Pulmonary lymph node (tissue), 1 donor: ENCODE measurements around the genes ANKRD36B, ACTR1B, COA5 and MGAT4A.

- PRO-cap: no peak
Measured at GRCh38 chr2:96873972-96875224, 4.5 kb upstream of the SEMA4C start.

- PRO-cap: no peak
Measured at GRCh38 chr2:96885655-96886937, 16.2 kb upstream of the SEMA4C start.

DNA sequence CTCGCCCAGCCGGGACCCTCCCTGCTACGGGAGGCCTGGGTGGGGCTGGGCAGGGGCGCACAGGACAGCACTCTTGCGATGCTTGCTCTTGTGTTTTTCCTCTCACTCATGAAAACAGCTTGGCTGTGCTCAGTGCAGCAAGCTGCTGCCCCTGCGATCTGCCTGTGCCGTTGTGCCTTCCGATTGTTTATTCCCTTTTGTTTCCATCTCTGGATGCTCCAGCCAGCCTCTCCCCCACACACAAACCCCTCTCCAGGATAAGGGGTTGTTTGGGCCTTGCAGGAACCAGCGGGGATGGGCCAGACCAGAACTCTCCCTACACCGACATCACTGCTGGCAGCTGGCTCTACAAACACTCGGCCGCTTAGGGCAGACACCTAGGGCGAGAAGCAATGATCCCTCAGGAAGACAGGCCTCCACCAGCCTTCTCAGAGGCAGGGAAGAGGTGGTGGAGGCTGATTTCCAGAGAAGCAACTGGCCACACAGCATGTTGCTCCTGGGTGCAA, 26.3 kb upstream of the SEMA4C start:
- PRO-cap: no peak

- PRO-cap: unidirectional peak, minus-strand start at chr2:96924903
Measured at GRCh38 chr2:96924709-96925495, 55.0 kb upstream of the SEMA4C start.

DNA sequence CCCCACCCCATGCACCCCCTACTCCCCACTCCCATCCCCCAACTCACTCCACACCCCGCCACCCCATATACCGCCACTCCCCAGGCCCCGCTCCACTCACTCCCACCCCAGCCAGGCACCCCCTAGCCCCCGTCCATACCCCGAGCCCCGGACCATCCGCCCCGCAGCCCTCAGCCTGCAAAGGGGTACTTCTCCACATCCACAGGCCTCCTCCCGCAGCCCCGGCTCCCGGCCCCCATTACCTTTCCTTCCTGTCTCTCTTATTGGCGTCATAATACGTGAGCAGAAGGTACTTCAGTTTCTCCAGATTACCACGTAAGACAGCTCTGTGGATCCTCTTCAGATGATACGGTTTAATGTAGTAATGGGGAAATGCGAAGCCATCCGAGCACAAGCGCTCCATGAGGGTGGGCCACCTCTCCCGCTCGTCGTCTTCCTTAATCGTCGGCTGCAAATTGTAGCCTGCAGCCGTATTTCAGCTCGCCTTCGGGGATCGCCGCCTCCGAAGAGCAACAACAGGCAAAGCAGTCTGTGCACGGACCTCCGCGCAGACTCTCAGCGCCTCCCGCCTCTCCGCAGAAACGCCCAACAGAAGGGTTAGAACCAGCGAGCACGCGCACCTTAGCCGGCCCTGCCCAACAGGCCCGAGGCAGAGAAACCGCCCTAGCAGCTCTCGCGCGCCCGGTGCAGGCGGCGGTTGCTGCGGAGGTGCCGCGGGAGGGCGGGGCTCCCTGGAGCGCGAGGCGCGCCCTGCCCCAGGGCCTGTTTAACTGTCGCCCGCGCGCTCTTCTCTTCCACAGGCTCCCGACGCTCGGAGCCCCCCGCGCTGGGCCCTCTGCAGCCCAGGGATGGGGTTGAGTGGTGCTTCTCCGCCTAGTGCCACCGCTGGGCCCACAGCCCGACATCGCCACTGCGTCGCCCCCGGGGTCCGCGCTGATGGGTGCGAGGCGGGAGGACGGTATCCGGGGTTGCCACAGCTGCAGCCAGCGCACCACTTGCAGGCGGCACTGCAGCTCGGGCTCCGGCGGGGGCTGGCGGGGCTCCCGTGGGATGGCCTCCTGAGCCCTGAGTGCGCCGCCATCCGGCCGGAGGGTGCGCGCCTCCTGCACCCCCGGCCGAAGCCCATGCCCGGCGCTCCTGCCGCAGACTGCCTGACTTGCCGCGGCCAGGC, at the start of gene ANKRD36B:
Gene ANKRD36B, minus strand, starts transcription at position 595 of the 1,171 bp plus-strand sequence.
- PRO-cap: unidirectional peak, plus-strand start at position 297 of the sequence; unidirectional peak, minus-strand start at position 450 of the sequence; unidirectional peak, minus-strand start at position 555 of the sequence

DNA sequence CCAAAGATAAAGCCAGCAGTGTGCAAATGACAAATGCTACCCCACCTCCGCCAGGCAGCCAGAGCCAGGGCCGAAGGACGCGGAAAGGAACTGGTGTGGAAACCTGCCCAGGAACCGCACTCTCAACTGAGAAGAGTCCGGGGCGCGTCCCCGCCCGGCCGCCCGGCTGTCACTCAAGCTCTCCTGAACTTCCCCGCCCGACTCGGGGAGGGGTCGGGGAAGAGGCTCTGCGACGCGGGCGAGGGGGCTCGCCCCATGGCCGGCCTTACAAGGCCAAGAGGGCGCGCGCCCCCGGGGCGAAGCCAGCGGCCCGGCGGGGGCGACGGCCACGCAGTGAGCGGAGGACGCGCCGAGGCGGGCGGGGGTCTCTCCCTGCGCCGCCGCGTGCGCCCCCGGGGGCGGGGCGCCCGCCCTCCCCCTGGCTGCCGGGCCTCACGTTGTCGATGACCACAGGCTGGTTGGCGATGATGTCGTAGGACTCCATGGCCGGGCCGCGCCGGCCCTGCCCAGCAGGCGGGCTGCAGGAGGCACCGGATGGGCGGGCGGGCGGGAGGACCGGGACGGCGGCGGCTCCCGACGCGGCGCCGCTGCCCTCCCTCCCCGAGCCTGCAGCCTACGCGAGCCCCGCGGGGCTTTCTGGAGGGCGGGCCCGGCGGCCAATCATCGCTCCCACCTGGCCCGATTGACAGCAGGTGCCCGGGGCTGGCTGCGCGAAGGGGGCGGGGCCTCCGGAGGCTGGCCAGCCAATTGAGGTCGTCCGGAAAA, at the start of gene ACTR1B:
Gene ACTR1B, minus strand, starts transcription at position 638 of the 765 bp plus-strand sequence.
- PRO-cap: unidirectional peak, plus-strand start at position 61 of the sequence; bidirectional peak, plus-strand start at position 200 of the sequence, minus-strand start at position 124 of the sequence; bidirectional peak, plus-strand start outside the sequence, minus-strand start at position 608 of the sequence

- PRO-cap: no peak
Measured at GRCh38 chr2:97707468-97707892, 5.9 kb upstream of the ZAP70 start.

- PRO-cap: no peak
Measured at GRCh38 chr2:97760488-97761387, 47.4 kb downstream of the ZAP70 start.

DNA sequence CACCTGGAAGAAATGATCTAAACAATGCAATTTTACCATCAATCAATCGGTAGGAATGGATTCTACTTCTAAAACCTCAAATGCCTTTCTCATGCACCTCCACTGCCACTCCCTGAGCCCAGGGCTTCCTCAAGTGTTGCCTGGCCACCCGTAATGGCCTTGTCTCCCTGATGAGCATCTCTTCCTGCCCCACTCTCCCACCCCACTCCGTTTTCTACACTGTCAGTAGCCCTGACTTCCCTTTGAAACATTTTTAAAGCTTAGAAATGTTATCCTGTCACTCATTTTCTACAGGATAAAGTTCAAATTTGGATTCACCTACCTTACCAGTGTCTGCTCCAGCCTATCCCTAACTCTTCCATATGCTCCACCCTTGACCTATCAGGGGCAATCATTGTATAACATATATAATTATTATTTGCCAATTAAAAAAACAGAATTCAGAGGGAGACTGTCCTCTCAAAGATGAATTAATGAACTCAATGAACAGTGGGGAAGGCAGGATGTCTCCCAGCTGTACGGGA, 66.9 kb downstream of the ZAP70 start:
- PRO-cap: no peak

- PRO-cap: no peak
Measured at GRCh38 chr2:98084501-98085275, 2.3 kb upstream of the VWA3B start.

GRCh38 chr2:98277444-98277855, 68.8 kb upstream of the CNGA3 start:
- PRO-cap: no peak

- PRO-cap: no peak
Measured at GRCh38 chr2:98299155-98300082, 46.8 kb upstream of the CNGA3 start.

DNA sequence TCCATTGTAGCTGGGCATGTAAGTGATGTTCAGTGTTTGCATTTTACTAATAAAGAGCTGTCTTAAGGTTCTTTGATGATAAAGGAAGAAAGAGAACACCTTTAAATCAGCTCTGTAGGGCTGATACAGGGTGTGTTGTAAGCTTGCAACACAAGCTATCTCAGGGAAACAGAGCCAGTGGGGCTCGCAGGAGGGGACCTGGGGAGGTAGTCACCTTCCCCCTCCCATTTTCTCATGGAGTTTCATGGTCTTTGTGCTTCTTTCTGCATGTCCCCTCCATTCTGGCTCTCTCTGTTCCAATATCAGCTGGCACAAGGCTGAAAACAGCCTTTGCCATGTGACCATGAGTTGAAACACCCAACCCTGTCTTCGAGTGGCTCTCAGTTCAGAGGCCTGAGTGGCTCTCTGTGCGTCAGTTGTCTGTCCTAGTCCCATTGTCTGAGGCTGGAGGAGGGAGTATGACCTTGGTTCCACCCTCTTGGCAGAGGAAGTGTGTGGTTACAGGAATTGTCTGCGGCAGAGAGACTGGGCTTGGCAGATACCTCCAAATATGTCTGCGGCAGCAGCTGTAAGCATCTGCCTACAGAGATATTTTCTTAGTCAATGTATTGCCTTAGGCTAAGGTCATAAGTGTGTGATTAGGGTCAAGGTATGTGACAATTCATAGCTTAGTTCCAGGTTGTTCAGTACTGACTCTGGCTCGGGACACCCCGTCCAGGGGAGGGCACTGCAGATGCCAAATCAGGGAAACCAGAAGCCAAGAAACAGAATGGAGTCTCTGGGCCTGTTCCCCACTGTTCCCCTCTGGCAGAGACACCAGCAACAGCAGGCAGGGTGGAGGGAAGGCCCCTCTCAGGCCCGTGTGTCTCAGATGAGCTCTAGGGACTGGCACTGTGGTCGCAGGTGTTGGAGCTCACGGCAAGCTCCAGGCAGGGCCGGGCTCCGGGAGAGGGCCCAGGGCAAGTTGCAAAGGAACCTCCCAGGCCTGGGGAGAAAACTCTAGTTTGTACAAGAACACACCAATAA, 32.7 kb downstream of the CNGA3 start:
- PRO-cap: no peak

GRCh38 chr2:98445623-98446794, 1.4 kb downstream of the INPP4A start:
- PRO-cap: bidirectional peak, plus-strand start at chr2:98446090, minus-strand start at chr2:98445767

GRCh38 chr2:98455407-98456055, 10.9 kb downstream of the INPP4A start:
- PRO-cap: unidirectional peak, plus-strand start at chr2:98455685

DNA sequence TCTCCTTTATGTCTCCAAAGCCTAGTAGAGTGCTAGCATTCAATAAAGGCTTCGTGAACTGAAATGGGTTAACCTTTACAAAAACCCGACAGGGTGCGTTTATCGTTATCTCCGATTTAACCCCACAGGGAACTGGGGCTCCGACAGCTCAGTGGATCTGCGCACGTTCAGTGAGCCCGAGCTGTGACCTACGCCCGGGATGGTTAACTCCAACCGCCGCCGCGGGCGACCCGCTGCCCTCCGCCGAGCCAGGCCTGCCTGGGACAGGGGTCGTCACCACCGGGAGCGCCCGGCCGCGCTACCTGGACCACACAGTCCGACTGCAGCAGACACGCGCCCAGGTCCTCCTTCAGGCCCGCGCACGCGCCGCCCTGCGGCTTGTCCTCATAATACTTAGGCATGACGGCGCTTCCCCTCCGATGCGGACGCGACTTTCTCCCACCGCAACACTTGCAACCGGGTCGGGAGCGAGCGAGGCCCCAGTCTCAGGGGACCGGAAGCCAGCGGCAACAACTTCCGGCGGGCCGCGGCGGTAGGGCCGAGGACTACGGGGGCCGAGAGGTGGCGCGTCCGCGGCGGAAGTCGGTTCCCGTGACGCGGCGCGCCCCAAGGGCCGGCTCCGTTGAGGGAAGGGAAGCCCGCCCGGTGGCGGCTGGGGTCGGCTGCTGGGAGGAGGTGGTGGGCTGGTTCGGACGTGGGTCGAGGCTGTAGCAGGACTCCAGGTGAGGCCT, at the start of gene COA5:
Gene COA5, minus strand, starts transcription at position 508 of the 731 bp plus-strand sequence.
- PRO-cap: bidirectional peak, plus-strand start at position 609 of the sequence, minus-strand start at position 452 of the sequence

GRCh38 chr2:98608736-98609835, 697 bp downstream of the UNC50 start:
- PRO-cap: no peak

DNA sequence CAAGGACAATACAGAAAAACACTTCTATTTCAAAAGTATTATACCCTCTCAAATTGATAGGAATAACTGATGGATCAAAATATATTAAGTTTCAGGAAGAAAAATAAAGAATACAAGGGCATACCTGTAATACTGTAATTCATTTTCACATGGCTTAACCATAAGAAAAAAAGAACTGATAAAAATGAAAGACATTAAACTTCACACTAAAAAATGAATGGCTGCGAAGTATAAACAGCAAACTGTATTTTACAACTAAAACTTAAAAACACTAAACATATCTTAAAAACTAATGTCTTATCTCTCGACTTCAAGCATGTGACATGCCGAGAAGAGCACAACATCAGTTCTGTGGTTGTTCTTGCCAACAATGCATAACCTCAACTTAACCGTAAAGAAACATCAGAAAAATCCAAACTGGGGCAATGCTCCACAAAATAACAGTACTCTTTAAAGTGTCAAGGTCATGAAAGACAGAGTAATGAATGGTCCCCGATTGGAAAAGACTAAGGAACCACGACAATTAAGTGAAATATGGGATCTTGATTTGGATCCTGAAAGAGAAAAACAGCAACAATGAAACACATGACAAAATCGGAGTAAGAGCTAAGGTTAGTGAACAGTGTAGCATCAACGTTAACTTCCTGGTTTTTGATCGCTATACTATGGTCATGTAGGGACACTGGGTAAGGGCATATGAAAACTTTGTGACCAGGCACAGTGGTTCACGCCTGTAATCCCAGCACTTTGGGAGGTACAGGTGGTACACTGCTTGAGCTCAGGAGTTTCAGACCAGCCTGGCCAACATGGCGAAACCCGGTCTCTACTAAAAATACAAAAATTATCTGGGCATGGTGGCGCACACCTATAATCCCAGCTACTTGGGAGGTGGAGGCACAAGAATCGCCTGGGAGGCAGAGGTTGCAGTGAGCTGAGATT, 55.1 kb downstream of the UNC50 start:
- PRO-cap: unidirectional peak, plus-strand start at position 405 of the sequence

GRCh38 chr2:98730100-98731233, at the start of gene MGAT4A:
Gene MGAT4A, minus strand, starts transcription at chr2:98731132.
- PRO-cap: bidirectional peak, plus-strand start at chr2:98730396, minus-strand start at chr2:98730316; bidirectional peak, plus-strand start at chr2:98731341, minus-strand start at chr2:98731064

- PRO-cap: no peak
Measured at GRCh38 chr2:98747769-98748174, 16.8 kb upstream of the MGAT4A start.